ENCODE measurements around a stretch of chr12.

DNA sequence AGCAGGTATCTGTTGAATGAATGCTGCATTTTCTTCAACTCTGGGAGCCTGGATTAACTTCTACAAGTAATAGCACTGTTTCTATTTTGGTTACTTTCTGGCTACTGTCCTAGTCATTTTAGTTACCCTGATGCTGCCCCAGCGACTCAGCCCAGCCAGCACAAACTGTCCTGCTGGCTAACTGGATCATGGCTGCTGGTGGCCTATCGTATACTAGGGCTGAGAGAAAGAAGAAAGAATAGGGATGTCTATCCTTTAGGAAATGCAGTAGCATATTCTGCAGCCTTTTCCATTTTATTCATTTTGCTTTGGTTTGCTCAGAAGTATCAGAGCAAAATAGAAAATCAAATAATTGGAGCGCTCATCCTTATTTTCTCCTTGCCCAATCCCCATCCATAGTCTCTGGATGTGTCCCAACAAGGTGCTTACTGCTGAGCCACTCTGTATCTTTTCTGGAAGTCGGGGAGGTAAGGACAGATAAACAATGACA, 53.8 kb downstream of the NTN4 start:
- RRBS = no CpG with 5 or more reads among the region's 4 CpGs

DNA sequence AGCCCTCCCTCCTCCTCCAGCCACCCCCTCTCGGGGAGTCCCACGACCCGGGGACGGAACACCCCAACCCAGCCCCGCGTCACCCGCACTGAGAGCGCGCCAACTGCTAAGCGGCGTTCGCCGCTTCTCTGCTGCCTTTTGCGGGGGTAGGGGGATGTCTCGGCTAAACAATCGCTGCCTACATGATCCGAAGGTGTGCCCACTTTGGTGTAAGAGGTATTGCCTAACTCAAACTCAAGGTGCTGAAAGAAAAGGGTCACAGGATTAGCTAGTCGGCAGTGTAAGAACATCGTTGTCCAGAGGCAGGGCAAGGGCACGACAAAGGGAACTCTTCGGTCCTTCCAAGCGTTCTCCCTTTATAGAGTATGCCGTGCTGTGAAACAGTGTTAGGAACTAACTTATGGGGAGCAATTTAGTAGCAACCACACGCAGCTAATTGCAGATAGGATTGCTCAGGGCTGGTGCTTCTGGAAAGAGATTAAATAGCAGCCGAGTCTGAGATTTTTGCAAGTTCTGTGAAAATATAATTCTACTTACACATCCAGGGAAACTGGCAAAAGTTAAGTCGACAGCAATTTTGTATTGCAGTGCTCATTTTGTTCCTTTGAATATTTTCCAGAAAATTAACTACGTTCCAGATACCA, 790 bp upstream of the NTN4 start:
- RRBS = 0% methylated on average over 3 of the region's 27 CpGs

DNA sequence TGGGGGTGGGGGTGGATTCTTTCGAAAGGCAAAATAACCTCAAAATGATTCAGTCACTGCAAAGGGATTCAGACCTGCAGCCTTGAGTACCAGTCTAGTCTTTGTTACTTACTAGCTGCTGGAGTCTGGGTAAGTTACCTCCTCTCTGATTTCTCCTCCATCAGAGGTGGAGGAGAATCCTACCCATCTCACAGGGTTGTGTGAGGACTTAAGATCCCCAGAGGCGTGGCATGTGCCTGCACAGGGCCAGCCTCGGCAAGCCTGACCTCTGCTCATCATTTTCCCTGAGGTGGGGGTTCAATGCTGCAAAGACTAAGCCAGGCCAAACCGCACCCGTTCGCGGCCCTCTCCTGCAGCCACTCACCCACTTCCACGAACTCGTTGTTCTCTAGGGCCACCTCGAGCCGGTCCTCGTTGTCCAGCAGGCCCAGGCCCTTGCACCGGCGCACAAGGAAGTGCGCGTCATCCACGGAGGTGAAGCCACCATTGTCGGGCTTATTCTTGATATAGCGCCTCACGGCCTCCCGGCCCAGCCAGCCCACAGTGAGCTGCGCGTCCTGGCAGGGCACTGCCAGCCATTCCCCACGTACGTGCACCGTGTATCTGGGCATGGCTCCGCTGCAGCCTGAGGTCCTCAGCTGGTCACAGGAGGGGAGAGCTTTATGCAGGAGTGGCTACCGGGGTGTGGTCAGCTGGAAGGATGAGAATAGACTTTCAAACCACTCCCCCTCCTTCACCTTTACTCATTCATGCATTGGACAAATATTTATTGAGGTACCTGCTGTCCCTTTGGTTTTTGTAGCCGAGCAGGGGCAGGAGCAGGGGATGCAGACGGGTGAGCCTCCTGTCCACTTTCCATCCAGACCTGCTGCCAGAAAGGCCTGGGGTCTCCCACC, 596 bp downstream of the HAL start:
- RRBS = 97% methylated on average over 10 of the region's 30 CpGs

GRCh38 chr12:96034507-96034995, 836 bp downstream of the LTA4H start:
- RRBS = 7% methylated on average over 2 of the region's 14 CpGs

DNA sequence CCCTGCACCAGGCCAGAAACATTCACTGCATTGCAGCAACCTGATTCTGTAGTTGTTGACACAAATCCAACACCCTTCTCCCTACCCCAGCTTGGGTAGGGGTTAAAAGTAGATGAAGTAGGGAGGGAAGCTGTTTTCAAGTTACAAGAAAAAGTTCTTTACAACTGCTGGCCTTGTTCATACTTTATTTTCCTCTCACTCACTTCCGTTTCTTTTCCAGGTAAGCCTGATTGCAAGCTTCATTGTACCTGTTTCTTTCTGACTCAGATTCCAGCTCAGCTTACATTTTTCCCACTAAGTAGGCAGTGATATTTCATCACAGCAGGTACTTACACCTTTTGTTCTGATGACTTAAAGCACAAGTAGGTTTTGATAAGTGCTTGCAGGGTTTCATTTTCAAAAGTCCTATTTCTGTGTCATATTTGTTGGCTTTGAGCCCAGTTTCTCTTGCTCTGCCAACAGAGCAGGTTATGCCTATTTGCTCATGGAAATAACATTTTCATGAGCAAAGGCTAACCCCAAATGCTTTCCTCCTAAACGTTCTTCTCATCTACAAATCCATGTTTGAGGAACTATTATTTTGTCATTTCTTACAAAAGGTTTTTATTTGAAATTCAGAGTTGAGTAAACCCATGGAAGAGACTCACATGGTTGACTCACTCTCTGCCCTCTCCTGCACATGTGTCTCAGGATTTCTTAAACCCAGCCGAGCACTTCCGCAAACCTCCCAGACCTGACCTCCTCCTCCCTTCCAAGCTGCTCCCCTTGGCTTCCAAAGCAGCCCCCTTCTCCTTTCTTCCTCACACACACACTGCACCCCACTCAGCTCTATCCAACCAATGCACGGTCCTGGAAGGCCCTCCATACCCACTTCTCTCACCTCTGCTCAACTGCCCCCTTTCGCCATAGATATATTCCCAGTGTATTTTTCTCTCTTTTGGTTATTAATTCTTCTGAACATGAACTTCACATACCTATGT, 12.3 kb upstream of the LTA4H start:
- RRBS = no CpG with 5 or more reads among the region's 6 CpGs

DNA sequence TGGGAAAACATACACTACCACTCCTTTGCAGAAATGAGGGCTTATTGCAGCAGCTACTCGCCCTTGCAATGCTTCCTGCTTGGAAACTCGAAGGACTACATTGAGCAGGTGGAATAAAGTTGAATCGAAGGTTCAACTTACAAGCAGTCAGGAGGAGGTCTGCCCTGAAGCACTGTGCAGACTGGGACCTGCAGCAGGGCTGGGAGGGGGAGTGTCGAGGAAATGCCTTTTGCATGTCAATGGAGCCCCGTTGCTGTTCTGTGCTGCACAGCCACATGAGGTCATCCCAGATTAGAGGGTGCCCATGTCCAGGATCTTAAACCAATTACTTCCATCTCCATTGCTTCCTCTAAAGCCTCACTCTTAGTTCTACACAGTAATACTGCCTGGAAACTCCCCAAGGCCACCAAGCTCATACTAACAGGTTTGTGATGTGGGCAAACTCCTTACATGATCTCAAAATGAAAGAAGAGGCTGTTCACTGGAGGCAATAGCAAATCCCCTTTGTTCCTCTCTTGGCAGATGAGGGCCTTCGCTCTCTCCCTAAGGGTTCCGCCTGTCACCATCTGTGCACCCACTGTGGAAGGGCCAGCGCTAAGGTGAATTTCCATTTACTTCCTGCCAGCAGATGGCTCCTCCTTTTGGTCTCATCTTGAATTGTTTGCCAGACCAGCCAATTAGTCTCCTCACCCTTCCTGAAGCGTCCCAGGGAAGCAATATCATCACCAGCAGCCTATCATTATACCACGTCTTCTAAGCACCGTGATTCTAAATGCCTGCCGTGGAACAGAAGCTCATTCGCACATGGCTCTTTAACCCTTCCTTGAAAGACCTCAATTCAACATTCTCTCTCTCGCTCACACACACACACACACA, 35.4 kb upstream of the LTA4H start:
- RRBS = no CpG with 5 or more reads among the region's 14 CpGs

DNA sequence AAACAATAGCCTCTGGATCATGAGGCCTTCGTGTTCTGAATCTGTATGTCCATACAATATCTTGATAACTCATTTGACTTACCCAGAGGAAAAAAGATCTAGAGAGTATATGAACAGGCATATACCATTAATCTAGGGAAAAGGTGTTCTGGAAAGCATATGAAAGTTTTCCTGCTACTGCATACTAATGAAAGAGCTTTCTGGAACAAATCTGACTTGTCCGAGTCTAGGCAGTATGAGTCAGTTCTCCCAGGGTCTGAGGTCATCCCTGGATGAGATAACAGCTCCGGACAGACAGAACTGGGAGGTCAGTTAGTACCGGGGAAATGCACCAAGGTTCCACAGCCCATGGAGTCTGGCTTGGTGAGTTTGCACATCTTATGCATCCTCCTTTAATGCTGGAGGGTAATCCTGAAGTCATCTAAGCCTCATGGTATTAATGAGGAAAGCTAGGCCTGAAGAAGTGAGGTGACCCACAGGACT, 52.7 kb upstream of the ELK3 start:
- RRBS = no CpG with 5 or more reads among the region's 4 CpGs

GRCh38 chr12:96195934-96196385, 1.8 kb downstream of the ELK3 start:
- RRBS = no CpG with 5 or more reads among the region's 10 CpGs

DNA sequence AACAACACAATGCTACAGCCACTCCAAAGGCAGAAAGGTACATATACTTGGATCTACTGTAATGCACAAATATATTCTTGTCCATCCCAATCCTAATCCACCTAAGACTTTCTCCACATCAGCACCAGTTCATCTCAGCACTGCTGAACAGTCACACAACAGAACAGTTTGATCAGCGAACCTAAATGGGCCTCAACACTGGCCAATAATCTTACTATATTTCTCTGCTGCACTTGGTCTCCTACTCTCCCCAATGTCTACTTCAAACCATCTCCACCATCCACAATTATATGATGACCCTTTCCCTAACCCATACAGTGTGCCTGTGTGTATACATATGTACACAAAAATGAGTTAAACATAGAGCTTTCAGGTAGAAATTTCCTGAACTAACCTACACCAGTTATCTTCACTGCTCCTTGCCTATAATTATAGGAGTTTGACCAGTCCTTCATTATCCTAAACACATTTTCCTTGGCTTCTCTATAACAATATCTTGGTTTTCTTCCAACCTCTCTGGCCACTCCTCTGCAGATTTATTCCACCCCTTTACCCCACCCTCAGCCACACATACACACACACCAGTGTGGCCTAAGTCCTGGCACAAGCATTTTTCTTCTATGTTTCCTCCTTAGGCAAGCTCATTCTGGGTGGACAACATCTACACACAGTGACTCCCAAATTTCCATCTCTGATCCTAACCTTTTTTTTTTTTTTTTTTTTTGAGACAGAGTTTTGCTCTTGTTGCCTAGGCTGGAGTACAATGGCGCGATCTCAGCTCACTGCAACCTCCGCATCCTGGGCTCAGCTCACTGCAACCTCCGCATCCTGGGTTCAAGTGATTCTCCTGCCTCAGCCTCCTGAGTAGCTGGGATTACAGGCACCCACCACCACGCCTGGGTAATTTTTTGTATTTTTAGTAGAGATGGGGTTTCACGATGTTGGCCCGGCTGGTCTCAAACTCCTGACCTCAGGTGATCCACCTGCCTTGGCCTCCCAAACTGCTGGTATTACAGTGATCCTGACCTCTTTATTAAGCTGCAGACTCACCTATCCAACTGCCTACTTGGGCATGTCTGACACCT, 25.1 kb downstream of the CDK17 start:
- RRBS = no CpG with 5 or more reads among the region's 8 CpGs

DNA sequence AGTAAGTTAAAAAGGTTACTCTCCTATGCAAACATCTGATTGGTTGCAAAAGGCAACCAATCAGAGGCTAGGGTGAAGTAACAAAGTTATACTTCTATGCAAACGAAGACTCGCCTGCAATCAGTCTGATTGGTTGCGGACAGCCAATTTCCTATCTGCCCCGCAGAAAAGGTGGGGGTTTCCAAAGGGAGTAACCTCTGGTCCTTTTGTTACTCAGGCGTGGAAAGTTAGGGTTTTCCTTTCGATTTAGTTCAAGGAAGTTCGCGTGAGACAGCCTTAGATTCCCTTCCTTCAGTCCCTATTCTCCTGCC, 208.0 kb upstream of the NEDD1 start:
- RRBS = no CpG with 5 or more reads among the region's 8 CpGs

DNA sequence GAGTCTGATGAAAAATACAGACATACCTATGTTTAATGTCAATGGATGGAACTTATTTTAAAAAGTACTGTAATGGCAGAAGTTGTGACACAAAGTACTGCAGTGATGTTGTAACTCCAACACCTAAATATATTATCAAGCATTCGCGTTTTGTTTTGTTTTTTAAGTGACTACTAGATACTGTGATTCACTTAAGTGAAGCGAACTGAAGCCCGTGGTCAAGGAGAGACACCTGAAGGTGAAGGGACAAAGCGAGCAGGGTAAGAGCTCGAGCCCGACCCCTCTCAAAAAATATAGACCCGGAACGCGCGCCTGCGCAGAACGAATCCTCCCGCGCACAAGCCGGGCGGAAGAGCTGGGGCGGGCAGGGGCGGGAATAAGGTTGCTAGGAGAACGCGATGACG, 320 bp upstream of the SLC25A3 start:
- RRBS = 2% methylated on average over 9 of the region's 22 CpGs

GRCh38 chr12:99029749-99030300, 384.7 kb downstream of the APAF1 start:
- RRBS = no CpG with 5 or more reads among the region's 2 CpGs

DNA sequence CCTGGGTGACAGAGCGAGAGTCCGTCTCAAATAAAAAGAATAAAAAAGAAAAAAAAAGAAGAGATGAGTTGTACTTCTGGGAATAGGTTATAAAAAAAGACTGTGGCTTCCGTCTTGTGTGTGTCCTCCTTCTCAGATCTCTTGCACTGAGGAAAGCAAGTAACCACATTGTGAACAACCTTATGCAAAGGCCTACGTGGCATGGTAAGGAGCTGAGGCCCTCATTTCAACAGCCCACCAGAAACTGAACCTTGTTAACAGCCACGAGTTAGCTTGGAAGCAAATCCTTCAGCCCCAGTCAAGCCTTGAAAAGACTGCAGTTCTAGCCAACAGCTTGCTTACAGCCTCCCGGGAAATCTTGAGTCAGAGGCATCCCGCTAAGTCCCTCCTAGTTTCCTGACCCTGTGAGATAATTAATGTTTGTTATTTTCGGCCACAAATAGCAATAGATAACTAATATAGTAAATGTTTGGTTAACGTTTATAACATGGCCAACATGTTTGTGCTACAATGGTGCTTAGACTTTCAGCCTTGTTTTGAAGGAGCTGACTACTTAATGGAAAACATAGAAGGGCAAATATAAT, 194.2 kb upstream of the GARIN6 start:
- RRBS = no CpG with 5 or more reads among the region's 9 CpGs

DNA sequence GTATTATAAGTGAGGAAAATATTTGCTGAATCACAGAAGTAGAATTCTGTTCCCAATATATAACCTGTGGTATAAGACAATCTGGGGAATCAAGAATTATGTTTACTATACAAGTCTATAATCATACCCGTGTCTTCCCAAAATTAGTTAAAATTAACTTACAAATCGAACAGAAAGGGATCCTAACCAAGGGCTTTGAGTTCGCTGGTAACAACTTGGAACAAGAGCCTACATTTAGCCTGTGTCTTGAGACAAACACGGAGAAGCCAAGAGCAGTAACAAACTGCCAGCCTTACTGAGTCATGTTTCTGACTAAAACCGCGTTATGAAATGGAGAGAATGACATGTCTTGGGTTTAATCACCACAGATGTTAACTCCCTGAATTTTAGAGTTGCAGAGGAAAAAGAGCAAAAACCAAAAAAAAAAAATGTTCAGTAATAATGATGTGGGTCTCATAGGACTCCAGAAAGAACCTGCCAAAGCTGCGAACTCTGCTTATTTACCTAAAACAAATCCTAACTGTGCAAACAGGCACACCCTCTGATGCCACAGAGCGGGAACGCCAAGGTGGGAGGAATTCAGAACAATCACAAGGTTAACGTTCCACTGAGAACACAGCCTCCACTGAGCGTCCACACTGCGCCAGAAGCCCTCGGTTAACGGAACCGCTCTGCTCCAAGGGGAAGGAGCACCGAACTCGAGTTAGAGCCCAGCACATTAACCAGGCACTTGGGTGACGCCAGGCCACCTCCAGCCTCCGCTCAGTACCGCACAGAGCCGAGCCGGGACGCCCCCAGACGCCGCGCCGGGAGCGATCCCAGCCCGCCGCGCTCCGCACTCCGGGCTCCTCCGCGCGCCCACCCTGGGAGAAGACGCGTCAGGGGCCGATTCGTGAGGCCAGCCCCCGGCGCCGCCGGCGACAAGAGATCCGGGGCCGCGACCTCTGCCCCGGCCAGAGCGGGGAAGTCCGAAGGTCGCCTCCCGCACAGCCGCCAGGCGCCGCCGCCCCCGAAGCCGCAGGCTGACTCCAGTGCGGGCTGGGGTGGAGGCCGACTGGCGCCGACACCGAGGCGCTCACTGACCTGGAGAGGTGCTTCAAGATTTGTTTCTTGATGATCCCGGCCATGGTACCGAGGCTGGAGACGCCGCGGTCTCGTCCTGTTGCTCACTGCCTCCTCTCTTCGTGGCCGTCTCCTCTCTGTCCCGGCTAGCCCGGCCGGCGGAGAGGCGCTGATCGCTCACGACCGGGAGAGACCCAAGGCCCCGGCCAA, 729 bp downstream of the BLTP3B start:
- RRBS = 1% methylated on average over 17 of the region's 82 CpGs

GRCh38 chr12:100328903-100329404, 27.9 kb upstream of the SLC17A8 start:
- RRBS = no CpG with 5 or more reads among the region's 2 CpGs

- RRBS = no CpG with 5 or more reads among the region's 4 CpGs
Measured at GRCh38 chr12:101708962-101709834, 11.8 kb downstream of the CHPT1 start.

GRCh38 chr12:101925142-101925777, 47.9 kb downstream of the DRAM1 start:
- RRBS = no CpG with 5 or more reads among the region's 5 CpGs

GRCh38 chr12:101935846-101937103, 58.9 kb downstream of the DRAM1 start:
- RRBS = no CpG with 5 or more reads among the region's 11 CpGs

DNA sequence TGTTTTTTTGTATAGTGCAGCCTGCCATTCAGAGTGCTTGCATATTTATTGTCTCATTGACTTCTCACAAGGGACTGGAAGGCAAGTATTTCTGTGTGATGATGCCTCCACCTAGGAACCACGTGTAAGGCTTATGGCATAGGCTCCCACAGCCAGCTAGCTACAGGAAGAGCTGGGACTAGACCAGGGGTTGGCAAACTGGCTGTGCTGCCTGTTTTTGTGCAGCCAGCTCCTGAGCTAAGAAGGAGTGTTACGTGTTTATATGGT, 970 bp downstream of the PARPBP start:
- RRBS = no CpG with 5 or more reads among the region's 2 CpGs

DNA sequence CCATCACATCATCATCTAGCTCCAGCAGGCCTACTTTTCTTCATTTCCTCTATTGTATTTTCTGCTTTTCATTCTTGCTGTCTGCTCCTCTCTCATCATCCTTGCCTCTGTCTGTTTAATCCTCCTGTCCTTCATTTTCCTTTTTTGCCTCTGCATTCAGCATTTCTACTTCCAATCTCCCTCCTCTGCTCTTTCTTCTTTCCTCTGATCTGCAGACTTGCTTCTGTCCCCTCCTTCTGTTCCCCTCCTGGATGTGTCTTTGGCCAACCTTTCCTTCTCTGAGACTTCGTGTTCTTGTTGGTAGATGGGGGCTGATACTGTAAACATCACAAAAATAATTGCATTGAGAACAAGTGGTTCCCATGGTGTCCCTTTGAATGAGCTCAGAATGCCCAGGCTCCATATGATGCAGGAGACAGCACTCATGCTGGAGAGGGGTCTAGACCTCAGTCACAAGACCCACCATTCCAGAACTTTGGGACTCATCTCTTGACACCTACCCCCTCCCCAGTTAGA, 62.6 kb downstream of the IGF1 start:
- RRBS = no CpG with 5 or more reads among the region's 1 CpG

All from HGPS cell (cell line).